Liver (tissue), 9 donors: ENCODE measurements around a stretch of chr15.

- PRO-cap, 5 experiments, result peak in 2 of 5 experiments; most common plus-strand start chr15:101501414 (in 2); most common minus-strand start chr15:101501297 (in 2)
- RAMPAGE, long total RNA, 2 experiments, result no peak in any of the 2 experiments
- RRBS, result no CpG with 5 or more reads among the region's 2 CpGs
Observed at GRCh38 chr15:101501123-101501552, 11.6 kb upstream of the PCSK6 start.

DNA sequence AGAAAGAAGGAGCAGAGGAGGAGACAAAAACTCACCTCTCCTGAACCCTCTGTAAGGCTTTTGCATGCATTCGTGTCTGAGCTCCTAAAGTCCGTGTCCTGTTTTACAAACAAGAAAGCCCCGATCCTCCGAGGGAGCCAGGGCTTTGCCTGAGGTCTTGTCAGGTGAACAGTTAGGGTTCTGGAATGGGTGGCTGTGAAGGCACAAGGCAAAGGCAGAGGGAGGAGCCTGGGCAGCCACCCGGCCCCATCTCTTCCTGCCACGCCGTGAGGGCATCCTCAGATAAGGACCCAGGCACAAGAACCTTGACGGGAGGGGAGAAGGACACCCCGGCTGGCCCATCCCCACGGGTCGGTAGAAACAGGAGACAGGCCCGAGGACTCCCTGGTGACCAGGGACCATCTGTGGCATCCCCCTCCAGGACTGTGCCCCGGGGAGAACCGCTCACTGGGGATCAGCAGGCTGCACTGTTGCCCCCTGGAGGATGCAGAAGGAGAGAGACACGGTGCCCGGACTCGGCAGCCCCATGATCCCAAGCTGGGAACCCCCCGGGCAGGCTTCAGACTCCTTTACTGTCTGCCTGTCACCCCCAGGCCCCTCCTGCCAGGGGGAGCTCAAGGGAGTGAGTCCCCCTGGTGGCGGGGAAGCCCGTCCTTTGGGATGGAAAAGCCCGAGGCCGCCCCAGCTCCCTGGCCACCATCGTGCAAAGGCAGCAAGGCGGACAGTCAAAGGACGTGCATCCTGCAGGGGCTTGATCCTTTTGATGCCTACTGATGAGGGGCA is 12.3 kb upstream of the PCSK6 start:
- PRO-cap, 5 experiments, result no peak in any of the 5 experiments
- RAMPAGE, long total RNA, 2 experiments, result start-site peak on the minus strand in 1 of 2 experiments, centred at position 190 of the sequence, 27 to 34 reads per replicate
- RRBS, result 22% methylated on average over 10 of the region's 25 CpGs

DNA sequence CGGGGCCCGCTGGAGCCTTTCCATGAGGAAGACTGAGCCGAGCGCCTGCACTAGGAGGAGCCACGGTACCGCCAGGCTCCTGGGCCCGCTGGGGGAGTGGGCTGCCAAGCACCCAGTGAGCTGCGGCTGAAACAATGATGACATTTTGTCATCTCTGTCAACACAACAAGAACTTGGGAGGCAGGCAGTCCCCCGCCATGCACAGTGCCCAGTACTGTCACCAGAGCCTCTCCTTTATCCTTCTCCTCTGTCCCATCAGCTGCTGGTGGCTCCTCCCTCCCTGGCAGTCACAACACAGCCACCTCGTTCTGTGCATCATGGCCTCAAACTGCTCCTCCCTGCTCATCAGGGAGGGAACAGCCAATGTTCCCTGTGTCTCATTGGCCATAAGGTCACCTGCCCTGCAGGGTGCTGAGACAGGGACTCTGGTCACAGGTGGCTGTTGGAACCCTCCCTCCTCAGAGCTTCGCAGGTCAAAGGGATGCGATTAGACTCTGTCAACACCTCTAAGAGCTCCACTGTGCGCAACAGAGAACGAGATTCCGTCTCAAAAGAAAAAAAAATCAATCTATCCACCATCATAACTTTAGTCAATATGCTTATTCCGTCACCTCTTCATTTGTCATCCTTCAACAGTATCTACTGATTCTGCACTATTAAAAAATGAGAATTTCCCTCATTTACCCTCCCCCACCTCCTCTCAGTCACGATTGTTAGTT is 34.2 kb upstream of the PCSK6 start:
- PRO-cap, 5 experiments, result no peak in any of the 5 experiments
- RAMPAGE, long total RNA, 2 experiments, result no peak in any of the 2 experiments
- RRBS, result no CpG with 5 or more reads among the region's 17 CpGs

DNA sequence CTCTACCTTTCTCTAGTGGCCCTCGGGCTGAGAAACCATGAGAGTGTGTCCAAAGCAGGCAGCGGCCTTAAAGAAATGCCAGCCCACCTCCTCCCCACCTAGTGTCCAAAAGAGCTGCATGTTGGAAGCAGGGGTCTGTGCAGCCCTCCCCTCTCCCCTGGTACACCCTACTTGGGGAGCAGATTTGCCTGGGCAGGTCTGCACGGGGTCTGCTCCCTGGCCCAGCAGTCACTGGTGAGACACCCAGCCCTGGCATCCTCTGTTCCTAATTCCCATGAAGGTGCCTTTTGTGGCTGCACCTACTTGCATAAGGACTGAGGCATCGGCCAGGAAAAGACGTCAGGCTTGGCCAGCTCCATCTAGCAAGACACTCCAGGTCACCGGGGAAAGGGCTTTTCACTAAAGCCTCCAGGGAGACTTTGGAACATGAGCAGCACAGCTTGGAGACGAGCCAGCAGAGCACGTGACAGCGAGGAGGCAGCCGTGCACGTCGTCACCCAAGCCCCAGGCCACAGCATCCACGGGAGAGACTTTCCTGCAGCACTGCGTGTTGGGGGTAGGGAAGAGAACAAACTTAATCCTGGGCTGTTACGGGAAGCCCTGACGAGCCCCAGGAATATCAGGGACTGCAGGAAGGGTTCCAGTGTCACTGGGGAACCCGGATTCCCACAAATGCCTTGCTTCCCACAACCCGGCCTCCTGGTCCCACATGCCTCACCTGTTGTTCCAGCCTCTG is 38.8 kb downstream of the TM2D3 start:
- PRO-cap, 5 experiments, result peak in 2 of 5 experiments; most common plus-strand start position 457 of the sequence (in 1); most common minus-strand start position 369 of the sequence (in 2)
- RAMPAGE, long total RNA, 2 experiments, result no peak in any of the 2 experiments
- RRBS, result no CpG with 5 or more reads among the region's 18 CpGs

DNA sequence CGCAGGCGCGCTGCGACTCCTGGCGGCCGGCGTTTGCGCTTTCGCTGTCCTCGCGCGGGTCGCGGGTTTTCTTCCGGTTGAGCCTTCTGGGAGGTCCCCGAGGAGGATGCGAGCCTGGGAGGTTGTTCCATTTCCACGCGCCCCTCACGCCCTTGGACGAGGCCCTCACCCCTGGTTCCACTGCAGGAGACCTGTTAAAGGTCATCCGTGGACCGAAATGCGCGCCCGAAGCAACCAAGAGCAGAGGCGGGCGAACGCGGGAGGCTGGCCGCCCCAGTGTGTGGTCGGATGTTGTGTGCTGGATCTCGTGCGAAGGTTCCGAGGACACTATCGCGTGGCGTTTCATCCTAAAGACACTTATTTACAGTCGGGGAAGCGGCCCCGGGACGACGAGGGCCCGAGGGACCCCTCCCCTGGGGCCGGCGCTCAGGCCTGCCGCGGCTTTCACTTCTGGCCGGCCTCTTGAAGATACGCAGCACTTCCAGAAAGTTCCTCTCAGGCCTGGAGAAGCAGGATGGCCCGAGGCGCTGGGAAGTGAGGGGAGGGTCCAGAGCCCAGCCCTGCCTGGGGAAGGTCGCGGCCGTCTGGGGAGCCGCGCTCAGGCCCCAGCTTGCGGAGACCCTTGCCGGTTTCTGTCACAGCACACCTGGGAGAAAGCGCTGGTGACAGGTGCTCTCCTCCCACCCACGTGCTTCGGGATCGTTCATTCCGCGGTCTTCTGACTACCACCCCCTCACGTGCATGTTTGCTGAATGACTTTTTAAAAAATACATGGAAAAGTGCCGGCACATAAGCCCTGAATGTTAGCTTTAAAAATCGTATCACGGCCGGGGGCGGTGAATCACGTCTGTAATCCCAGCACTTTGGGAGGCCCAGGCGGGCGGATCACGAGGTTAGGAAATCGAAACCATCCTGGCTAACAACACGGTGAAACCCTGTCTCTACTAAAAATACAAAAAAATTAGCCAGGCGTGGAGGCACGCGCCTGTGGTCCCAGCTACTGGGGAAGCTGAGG is 556 bp upstream of the TM2D3 start:
- PRO-cap, 5 experiments, result peak in 5 of 5 experiments; most common plus-strand start position 47 of the sequence (in 5); most common minus-strand start position 445 of the sequence (in 1)
- RAMPAGE, long total RNA, 2 experiments, result no peak in any of the 2 experiments
- RRBS, result under 1% methylated on average over 20 of the region's 80 CpGs

- PRO-cap, 5 experiments, result no peak in any of the 5 experiments
- RAMPAGE, long total RNA, 2 experiments, result no peak in any of the 2 experiments
- RRBS, result no CpG with 5 or more reads among the region's 5 CpGs
Observed at GRCh38 chr15:101723014-101723614, 1.2 kb downstream of the TARS3 start.